ENCODE measurements around a stretch of chr22.

DNA sequence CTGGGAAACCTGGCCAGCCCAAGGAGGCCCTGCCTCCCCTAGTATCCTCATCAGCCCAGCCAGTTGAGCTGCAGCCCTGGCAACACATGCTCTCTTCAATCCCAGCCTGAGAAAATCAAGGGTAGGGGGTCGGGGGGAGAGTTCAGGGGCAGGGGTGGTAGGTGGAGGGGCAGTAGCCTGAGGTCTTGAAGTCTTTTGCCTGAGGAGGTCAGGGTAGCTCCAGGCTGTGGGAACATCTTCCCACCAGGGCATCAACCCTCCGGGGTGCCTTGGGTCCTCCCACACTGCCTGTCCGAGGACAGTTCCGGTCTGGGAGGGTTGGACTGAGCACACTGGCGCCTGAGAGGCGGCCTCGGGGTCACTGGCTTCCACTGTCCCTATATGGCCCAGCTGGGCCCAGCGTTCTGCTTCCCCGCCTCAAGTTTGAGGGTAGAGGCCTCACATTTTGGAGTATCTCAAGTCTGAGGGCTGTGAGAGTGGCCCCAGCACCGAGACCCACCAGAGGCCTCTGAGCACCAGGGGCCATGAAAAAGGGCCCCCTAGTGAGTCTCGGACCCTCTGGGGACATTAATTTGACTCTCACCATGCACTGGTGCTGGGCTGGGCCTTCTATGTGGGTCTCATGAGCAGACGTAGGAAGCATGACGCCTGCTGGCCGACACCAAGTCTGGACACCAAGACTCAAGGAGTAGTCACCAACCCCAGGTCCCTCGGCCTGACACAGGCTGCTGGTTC is 27.7 kb downstream of the ARVCF start:
- PRO-cap, 2 experiments: no peak in any of the 2 experiments

- PRO-cap, 2 experiments: no peak in any of the 2 experiments
These were observed 21.0 kb downstream of the ARVCF start for GRCh38 chr22:19995542-19996069.

- PRO-cap, 2 experiments: no peak in any of the 2 experiments
These were observed 29.0 kb downstream of the RTN4R start for GRCh38 chr22:20238946-20239683.

GRCh38 chr22:20246802-20247484 is 21.2 kb downstream of the RTN4R start:
- PRO-cap, 2 experiments: no peak in any of the 2 experiments

DNA sequence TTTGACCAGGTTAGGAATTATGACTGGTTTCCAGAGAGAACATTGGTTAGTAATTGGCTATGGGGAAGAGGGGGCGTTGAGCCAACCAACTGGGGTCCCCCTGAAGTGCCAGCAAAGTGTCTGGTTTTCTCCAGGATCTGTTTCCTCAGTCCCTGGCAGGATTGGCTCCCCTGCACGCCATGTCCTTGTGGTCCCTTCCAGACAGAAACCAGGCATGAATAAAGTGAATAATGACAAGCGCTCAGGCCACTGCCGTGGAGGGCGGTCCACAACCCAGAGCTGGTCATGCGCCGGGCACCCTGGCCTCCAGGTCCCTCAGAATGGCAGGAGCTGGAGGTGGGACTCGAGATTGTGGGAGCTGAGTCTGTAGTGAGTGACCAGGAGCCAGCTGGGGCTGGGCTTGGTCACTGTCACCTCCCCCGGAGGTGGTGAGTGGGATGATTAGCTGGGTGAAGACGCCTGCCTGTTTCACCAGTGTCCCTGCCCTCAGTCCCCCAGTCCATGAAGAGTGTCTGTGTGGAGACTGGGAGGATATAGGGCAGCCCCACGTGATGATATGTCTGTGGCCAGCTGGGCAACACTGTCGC is 1.2 kb upstream of the DGCR6L start:
- PRO-cap, 2 experiments: no peak in any of the 2 experiments

DNA sequence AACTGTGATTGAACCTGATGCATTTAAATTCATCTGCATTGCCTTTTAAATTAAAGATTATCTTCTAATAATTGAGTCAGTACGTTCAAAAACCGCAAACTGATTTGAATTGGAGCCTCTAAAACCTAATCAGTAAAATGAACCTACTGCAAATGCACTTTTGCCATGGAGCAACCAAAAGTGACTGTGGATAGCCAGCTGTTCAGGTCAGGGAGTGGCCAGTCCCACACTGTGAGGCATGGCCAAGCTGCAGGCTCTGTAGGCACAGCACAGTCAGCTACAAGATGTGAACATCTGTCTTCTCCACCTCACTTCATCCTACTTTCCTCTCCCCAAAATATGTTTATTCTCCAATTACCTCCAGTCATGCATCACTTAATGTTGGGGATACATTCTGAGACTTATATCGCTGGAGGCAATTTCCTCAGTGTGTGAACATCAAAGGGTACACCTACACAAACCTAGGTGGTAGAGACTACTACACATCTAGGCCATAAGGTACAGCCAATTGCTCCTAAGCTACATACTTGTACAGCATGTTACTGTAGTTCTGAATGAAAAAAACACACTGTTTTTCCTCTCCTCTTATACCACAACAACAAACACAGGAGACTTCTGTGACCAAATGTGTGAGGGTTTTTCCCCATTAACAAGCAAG is 5.6 kb downstream of the KLHL22 start:
- PRO-cap, 2 experiments: no peak in any of the 2 experiments

DNA sequence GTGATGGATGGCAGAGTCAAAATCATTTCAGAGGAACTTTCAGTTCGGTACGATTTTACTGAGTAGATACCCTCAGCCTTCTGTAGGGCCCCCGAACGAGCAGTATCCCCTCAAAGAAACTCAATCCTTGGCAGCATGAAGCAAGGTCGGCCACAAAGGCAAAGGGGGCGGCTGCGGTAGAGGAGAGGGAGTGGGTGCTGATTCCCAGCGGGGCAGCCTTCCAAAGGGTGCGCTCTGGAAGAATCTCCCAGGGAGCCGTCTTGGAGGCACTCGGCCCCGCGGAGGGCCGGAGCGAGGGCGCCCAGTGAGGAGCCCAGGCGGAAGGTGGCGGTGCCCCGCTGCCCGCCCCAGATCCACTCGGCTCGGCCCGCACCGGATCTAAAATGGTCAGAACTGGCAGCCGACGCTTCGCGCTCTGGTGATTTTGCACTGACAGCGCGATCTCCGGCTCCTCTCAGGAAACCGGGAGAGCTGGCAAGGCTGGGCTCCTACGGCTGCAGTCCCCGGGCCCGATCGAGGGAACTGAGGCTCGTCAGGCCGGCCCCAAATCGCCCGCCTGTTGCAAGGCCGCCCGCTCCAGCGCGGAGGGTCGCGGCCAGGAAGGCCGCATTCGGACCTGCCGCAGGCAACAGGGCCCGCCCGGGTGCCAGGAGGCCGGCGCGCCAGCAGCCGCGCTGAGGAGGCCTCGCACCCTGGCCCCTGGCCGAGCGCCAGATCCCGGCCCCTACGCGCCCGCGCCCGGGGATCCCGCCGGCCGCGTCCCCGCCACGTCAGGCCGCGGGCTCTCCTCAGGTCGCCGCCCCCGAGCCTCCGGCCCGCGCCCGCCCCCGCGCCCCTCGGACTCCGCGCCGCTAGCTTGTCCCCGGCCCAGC is 542 bp downstream of the KLHL22 start:
- PRO-cap, 2 experiments: peak in 1 of 2 experiments; most common plus-strand start position 381 of the sequence (in 1)

DNA sequence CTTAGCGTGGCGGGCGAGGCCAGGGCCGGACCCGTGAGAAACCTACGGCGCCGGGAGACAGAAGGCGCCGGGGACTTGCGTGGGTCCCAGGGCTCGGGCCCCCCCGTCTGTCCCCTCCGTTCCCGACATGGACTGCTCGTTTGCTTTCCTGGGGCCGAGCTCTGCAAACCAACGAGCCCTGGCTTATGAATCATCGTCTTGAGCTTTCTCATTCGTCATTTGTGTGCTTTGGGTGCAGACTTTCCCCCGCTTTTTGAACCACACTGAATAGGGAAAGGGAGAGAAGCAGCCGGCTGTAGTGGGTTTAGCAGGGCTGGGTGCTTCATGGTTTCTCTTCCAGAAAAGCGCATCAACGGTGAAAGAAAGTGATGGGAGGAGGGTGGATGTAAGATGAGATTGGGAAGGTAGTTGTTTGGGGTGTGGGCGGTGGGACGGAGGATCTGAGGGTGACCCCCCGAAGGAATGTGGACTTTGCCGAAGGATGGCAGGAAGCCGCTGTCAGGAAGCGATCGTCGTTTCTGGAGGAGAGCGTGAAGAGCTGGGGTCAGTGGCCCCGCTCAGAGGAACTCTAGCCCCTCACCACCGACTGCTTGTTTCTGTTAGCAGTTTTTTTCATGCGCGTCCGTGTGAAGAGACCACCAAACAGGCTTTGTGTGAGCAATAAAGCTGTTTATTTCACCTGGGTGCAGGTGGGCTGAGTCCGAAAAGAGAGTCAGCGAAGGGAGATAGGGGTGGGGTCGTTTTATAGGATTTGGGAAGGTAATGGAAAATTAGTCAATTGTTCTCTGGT is 577 bp downstream of the MED15 start:
- PRO-cap, 2 experiments: peak in 2 of 2 experiments; most common plus-strand start position 266 of the sequence (in 2); most common minus-strand start position 134 of the sequence (in 1)

GRCh38 chr22:20511723-20512102 is 4.3 kb downstream of the MED15 start:
- PRO-cap, 2 experiments: no peak in any of the 2 experiments

GRCh38 chr22:20657019-20657752 is 116.7 kb upstream of the SERPIND1 start:
- PRO-cap, 2 experiments: no peak in any of the 2 experiments

- PRO-cap, 2 experiments: no peak in any of the 2 experiments
These were observed 9.1 kb upstream of the SERPIND1 start for GRCh38 chr22:20764550-20765485.

DNA sequence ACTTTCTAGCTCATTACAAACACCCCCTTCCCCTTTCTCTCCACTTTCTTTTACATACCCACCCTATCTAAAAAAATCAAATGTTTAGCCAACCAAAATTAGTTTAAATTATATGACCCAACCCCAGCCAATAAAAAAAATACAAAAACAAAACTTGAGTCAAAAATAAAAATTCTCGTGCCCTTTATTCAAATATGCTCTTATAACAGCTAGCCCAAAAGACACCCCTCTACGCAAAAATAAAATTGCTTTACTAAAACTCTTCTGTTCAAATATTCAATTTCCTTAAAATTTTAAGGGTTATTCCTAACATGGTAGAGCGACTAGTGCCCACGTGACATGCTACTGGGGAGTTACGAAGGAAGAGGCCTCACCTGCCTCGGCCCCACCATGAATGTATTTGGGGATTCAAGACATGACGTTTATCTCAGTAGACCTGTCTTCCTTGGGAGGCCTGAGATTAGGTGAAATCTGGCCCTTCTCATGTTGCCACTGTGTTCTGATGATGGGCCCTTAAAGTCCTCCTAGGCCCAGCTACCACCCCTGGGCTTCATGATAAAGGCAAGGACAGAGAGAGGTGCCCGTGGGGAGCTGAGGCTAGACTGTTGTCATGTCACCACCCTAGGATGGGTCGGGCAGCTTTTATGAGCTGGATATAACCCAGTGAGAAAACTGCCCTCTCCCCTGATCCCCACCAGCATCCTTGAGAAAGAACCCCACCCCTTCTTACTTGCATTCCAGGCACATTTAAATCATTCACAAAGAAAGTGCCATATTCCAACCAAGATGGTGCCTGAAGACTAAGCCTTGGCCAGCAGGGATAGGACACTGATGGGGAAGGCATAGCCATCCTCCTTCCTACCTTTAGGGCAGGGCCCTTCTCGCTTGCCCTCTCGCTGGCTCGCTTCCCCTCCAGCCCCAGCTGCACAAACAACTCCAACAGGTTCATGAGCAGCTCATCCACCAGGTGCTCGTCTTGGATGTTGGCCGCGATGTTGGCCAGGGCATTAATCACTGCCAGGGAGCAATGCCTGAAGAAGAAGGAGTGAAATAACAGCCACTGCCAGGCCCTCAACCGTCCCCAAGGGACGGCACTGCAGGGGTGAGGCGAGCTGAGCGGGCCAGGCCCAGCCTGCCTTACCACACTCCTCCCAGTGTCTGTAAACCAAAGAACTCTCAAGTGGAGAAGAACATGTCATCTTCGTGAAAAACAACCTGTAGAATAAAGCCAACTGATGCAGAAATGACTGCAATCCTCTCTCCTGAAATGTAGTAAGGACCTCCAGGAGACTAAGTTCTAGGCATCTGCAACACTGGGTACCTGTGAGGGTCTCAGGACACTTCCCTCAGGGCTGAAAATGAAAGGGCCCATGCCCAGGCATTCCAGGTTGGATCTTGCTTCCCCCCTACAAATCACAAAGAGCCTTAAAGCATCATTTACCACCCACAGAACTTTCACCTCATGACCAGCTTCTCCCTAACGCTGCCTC is 21.9 kb downstream of the SERPIND1 start:
- PRO-cap, 2 experiments: no peak in any of the 2 experiments

DNA sequence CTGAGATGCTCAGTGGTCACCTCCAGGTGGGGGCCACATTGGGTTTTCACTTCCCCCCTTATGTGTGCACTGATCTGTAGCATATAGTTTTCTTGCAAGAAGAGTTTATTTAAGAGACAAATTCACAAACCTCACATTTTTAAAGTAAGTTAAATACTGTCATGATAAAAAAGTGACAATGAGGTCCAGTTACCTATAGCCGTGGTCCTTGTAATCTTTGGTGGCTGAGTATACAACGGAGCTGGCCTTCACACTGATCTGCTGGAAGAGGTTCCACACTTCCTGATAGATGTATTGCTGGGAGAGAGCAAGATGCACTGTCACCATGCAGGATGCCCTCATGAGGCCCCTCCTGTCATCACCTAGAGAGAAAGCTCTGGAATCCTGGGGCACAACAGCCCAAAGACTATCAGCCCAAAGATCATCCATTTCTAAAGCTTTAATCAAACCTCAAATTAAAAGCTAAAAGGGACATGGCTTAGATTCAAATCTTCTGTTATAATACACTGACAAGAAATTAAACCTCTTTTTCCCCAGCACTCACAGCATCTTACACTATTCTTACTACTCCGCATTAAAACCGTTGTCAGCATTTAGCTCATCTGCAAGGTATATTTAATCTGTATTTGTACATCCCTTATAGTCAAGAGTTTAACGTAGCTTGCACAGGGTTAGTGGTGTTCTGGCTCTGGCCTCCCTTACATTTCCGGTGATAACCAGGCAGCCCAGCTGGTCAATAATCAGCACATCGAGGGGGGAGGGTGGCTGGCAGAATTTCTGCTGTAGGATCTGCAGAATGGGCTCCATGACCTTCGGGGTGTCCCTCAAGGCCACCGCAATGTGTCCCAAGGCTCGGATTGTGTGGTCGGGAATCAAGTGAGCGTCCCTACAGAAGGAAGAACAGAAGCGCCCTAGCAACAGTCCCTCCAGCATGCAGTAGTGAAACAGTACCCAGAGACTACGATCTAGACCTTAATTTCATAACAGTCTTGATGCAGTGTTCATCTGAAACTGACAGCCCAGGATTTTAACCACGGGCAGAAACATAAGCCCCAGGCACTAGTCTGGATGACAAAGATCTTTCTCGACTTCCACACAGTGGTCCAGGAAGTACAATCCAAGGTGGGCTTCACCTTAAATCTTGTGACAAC is 24.9 kb downstream of the SERPIND1 start:
- PRO-cap, 2 experiments: no peak in any of the 2 experiments

DNA sequence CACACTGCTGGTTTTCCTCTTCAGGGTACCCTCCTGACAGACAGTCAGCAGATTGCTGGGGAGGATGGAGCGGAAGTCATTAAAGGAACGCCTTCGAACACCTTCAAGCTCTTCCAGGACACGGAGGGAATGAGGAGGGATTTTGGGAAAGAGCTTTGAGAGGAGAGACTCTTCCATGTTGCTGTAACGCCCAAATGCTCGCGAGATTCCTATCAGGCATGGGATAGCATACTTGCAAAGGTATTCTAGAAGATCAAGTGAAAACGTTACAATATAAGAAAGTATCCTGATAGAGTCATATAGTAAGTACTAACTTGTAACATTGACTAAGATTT is 39.0 kb downstream of the PI4KA start:
- PRO-cap, 2 experiments: no peak in any of the 2 experiments

- PRO-cap, 2 experiments: peak in 1 of 2 experiments; most common plus-strand start chr22:20867617 (in 1); most common minus-strand start chr22:20867456 (in 1)
These were observed 8.7 kb downstream of the SNAP29 start for GRCh38 chr22:20867115-20868359.

- PRO-cap, 2 experiments: no peak in any of the 2 experiments
These were observed 16.5 kb downstream of the CRKL start for GRCh38 chr22:20933567-20934247.

GRCh38 chr22:20946152-20946974 is 20.7 kb upstream of the AIFM3 start:
- PRO-cap, 2 experiments: no peak in any of the 2 experiments

DNA sequence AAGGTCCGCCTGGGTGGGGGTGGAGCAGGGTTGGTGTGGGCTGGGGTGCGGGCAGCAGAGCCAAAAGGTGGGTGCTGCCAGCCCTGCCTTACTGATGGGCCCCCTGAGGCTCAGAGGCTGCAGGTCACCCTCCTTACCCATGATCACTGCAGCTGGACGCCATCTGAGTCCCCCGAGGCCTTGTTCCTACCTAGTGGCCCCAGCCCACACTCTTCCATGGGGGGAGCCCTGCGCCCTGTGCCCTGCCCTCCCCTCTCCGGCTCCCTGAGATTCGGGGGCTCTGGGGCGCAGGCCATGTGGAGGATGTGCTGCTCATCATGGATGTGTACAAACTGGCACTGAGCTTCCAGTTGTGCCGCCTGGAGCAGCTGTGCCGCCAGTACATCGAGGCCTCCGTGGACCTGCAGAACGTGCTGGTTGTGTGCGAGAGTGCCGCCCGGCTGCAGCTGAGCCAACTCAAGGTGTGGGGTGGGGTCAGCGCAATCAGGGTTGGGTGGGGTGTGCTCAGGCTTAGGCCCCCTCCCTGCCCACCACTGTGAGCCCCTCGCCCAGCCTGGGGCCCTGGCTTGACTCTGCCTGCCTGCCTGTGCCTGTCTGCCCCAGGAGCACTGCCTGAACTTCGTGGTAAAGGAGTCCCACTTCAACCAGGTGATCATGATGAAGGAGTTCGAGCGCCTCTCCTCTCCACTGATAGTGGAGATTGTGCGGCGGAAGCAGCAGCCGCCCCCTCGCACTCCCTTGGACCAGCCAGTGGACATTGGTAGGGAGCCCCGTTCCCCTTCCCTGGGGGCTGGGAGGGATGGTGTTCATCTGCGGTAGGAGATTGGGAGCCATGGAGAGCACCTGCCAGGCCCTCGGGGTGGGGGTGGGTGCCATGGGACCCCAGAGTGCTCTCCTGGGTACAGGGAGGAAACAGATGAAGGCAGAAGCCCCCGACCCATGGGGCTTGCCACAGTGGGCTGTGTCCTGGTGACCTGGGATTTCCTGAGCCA is 7.4 kb downstream of the THAP7 start:
- PRO-cap, 2 experiments: no peak in any of the 2 experiments

DNA sequence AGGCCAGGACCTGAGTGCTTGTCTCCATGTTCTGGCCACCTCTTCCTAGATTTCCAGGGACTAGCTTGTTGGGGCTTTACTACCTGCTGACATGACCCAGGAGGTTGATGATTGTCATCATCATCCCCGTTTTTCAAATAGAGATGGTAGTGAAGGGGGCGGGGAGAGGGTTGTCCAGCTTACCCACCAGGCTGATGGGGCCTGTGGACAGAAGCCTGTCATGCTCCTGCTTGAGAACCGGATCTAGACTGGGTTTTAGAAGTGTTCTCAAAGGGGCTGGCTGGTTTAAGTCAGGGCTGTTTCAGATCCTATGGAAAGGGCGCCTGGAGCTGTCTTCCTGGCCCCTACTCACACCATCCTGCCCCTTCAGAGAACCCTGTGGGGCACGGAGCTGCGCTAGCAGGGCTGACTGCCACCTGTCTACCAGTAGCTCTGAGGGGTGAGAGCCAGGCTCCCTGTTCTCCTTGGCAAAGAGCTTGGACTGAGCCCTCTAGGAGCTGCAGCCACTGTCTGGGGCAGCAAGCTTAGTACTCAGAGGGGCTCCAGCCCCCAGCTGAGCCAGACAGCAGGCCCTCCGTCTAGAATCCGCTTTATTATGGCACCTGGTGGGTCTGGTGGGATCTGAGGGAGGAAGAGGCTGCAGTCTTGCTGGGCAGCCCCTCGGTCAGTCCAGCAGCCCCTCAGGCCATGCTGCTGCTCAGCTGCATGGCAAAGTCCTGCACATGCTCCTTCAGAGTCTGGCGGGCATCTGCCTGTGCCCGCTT is 2.5 kb downstream of the THAP7 start:
- PRO-cap, 2 experiments: no peak in any of the 2 experiments

DNA sequence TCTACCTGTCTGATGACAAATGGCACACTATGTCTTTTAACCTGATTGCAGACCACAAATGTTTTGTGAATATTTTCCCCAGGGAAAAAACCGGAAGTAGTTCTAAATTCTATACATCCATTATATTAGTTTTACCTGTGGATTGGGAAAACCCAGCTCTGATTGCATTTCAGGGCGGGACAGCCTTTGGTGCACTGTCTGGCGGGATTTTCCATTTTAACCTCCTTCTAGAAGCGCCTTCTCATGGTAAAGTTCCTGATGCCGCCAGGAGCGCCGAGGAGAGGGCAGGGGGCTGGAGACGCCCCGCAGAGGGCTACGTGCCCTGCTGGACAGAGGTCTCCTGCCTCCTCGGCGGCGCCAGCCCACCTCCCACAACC is 1.3 kb upstream of the P2RX6 start:
- PRO-cap, 2 experiments: no peak in any of the 2 experiments

Measured in Colon Carcinoma Metastatic in the Lung (tissue), 2 donors.